Neutrophil (primary cell): ENCODE results near the gene PCBD1.

DNA sequence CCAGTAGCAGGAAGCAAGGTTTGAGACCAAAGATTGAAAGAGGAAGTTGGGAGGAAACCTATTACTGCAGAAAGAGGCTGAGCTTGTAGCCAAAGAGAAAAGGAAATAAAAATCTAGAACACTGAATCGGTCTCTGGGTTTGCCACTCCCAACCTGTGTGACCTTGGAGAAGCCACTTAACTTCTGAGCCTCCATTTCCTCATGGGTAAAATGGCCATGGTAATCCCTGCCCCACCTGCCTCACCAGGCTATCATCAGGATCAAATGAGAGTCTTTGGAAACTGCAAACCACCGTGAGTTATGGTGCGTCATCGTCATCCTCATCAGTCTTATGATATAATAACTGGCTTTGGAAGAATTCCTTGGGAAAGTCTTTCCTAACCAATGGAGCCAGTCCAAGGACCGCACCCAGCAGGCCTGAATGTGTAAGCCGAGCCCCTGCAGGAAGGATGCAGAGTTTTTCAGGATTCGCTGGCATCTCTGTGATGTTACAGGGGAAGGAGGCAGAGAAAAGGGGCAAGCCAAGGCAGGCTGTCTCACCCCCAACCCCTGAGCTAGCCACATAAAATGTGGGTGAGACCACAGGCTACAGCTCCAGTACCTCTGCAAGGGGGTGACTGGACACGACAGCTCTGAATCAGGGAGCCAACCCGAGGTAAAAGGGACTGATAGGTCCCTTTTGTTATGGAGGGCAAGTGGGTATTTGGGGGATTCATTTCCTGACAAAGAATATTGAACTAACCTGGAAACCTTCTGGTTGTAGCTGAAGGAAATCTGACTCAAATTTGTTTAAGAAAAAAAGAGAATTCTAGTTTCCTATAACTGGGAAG lies 30.7 kb downstream of the HK1 start:
- PRO-cap = no peak

- PRO-cap = no peak
These were observed 1.7 kb downstream of the TACR2 start for GRCh38 chr10:69415070-69415433.

DNA sequence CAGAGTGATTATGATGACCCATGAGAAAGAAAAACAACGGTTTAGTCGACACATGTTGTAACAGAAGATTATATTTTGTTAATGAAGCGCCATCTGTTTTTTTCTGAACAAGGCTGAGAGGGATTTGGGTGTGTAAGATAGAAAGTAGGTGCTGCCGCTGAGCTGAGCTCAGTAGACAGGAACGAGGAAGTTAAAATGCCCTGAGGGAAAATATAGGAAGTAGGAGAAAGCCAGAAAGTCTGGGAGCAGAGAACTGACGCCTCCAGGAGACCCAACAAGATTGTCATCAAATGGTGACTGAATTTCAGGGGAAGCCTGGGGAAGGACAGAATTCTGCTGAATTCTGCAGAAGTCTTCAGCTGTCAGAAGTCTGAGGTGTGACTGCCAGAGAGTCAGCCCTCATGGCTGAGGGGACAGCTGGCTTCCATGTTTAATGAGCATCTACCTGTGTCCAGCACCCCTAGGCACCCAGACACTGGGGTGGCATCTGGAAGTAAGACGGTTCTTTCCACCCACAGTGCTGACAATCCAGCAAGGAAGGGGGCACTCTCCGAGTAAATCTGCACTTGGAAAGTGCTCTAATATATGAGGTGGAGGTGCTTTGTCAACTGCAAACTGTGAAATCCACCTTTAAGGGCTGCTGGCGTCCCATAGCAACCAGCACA lies 12.6 kb upstream of the TSPAN15 start:
- PRO-cap = no peak

DNA sequence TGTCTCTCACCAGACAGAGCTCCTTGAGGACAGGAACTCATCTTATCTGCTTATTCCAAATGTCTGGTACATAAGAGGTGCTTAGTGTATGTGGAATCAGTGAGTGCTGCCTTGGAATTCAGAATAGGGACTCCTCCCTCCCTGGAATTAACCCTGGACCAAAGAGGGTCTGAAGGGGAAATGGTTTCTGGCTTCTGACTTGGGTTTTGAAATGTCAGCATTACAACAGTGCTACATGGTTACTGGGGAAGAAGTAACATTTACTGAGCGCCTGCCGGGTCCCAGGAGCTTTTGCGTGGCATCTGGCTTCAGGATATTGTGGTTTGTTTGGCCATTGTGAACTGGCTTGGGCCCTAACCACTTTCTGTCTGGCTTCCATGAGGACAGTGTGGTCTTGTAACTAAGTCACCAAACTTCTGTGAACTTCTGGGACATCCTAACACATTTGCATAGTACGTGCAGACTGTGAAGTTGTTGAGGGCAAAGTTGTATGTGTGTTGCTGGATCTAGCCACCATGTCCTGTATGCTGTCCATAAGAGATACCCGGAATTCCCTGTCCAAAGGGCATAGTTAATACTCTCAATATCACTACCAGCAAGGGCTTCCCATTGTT lies 21.3 kb downstream of the TSPAN15 start:
- PRO-cap = no peak

DNA sequence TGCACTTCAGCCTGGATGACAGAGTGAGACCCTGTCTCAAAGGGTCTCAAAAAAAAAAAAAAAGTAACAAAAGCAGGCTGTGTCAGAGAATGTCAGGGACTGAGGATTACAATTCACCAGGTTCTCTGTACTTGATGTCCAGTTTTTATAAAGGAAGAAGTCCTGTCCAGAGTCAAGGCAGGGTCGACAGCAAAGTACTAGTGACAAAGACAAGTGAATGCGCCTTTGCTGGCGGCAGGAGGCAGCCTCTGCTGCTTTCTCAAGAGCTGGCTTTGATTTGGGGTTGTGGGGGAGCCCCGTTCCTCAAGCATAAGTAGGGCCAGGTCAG lies 25.2 kb downstream of the TSPAN15 start:
- PRO-cap = no peak

DNA sequence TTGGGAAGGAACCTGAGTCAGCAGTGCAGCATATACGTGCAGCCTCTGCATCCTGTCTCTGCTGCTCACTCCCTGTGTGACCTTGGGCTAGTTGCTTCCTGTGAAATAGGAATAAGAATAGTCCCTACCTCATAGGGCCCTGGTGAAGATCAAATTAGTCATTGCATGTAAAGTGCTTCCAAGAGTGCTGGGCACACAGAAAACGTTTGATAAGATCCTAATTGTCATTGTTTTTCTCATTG lies 73.3 kb upstream of the COL13A1 start:
- PRO-cap = no peak

DNA sequence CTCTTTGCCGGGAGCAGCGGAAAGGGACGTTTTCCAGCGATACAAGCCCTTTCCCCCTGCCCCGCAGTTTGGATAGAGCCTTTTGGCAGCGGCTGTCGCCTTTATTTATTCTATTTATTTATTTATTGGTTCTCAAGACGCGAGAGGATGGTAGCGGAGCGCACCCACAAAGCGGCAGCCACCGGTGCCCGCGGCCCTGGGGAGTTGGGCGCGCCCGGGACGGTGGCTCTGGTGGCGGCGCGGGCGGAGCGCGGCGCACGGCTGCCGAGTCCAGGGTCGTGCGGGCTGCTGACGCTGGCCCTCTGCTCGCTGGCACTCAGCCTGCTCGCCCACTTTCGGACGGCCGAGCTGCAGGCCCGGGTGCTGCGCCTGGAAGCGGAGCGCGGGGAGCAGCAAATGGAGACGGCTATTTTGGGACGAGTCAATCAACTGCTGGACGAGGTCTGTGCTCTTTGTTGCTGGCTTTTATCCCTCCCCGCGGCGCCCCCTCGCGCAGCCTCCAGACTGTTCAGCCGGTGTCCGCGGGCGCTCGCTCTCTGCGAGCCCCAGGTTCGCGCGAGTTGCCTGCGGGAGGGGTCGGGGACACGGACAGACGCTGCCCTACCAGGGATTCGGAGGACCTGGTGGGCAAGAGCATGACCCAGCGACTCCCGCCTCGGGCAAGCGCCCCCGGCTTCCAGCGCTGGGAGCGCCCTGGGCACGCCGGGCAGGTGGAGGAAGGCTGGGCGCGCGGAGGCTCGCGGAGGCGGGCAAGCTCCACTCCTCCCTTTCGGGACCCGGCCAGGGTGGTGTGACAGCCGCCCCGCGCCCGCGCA lies 778 bp downstream of the COL13A1 start:
- PRO-cap = no peak

GRCh38 chr10:69901573-69902118 lies 99.9 kb downstream of the COL13A1 start:
- PRO-cap = no peak

DNA sequence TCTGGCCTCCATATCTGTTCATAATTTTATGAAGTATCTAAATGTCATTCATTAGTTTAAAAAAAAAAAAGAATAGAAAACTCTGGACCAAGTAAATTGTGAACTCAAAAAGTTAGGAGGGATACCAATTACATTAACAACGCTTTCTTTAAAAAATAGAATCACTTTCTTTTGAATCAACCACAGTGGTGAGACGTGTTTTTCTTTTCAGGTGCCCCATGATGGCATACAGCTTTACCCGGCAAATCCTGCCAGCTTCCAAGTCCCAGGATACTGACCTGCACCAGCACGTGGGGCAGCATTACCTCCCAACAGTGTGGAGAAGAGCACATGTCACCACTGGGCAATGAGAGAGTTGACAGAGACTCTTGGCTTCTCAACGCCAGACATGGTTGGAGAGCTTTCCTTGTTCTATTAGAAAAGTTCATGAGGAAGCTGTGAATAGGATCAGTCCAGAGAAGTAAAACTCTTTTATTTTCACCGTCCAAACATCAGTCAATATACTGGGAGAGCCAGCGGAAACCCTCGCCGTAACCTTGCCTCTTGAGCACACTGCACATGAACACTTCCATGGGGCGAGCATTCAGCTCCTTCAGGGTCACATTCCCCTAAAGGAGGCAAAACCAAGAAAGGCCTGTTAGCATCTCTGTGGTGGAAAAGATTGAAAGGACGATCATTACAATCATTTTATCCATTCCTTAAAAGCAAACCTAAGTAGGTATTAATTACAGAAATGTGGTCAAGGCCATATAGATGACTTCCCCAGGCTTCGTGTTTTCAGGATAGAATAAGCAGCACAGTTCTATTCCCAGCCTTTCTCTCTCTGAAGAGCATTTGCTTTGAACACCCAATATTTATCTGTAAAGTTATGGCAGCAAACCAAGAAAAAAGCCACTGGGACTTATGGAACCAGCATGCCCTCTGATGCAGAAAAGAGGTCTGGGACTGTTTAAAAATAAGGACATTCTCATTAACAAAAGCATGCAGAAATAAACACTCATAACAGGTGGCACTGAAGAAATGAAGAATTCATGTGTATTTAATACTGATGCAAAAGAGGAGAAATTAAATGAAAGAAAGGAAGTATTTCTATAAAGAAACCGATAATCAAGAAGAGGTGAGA lies 5.8 kb upstream of the TYSND1 start:
- PRO-cap = no peak

- PRO-cap = no peak
These were observed 7.2 kb downstream of the SAR1A start for GRCh38 chr10:70162819-70163878.

DNA sequence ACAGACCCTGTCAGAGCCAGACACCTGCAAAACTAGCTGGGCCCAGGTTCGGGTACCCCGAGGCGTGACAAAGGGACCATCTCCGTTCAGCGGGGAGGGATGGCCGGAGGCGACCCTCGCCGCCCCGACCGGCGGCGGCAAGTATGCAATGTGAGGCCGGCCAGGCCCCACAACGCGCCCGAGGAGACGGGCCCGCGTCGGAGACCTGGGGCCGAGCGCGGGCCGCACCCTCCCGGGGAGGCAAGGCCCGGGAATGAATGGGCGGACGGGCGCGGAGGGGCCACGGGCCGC lies 321 bp downstream of the PPA1 start:
- PRO-cap = no peak

DNA sequence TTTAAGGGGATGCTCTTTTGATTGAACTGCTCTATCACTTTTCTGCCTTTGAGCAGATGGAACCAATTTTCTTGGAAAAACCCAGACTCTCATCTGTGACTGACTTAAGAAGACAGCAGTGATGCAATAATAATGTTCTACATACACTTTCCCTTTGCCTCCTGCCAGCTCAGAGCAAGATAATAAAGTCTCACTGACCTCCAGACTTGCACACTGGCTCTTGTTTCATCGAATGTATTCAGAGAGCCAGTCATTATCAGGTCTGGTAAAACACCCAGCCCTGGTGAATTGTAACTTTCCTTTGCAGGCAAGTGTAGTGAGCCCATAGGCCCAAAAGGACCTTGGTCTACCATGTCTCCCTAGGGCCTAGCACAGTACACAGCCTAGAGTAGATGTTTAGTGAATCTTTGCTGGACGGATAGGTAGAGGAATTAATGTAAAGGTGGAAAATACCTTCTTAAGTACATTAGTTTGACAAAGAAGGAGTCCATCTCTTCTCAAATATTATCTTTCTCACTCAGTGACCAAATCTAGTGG lies 1.9 kb upstream of the PPA1 start:
- PRO-cap = no peak

DNA sequence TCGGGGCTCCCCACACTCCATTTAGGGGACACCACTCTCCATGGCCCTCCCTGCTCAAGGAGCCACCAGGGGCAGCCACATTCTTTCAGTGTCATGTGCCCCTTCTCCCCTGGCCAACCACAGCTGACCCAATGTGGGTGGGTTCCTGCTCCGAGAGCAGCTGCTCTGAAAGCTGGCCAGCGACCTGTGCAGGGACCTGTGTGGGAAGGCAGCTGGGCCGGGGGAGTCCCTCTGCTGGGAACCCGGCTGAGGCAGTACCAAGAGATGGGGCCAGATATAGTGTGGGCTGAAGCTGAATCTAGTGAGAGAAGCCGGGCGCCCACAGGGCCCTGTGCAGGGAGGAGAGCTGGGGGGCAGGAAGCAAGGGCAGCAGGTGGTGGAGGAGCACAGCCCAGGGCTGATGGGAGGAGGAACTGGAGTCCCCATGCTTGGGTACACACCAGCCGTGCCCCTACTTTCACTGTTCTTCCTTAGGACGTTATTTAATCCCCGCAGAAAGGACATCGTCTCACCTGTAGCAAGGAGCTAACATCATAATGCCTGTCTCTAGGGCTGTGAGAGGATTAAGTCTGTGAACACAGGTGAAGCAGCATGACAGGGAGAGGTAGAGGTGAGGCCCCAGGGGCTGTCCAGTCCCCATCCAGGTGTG lies 40.7 kb upstream of the NPFFR1 start:
- PRO-cap = no peak

GRCh38 chr10:70403732-70404090 lies 234 bp upstream of the EIF4EBP2 start:
- PRO-cap = no peak

DNA sequence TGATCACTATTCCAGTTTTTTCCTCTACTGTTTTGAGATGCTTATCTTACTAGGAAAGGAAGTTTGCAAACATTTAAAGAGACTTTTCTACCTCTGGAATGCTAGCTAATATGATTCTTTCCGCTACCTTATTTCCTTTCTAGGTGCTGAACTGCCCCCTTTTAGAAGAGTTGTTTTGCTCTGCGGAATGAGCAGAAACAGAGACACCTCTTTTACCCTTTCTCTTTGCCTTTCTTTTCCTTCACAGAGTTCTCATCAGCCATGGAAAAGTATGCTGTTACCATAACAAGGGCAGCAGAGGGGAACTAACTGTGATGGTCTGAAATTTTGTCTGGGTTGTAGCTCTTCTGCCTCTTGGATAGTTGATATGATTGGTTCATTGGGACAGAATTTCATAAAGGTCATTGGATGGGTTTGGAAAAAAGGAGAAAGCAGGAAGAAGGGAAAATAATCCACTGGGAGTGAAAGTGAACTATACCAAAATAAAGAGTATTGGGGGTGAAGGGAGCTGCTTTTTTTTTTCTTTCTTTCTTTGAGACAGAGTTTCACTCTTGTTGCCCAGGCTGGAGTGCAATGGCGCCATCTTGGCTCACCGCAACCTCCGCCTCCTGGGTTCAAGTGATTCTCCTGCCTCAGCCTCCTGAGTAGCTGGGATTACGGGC lies 5.7 kb downstream of the EIF4EBP2 start:
- PRO-cap = no peak

GRCh38 chr10:70508796-70509439 lies 30.4 kb downstream of the PALD1 start:
- PRO-cap = no peak

DNA sequence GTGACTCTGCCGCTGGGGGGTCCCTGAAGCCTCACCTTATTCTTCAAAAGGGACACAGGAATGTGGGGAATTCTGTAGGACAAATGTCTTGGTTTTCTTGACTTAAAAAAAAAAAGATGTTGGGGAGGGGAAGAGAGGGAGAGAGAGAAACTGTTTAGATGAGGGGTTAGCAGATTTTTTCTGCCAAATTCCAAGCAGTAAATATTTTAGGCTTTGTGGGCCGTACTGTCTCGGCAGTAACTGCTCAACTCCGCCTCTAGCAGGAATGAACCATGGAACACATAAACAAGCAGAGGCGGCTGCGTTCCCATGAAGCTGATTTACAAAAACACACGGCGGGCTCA lies 10.0 kb upstream of the ADAMTS14 start:
- PRO-cap = no peak

DNA sequence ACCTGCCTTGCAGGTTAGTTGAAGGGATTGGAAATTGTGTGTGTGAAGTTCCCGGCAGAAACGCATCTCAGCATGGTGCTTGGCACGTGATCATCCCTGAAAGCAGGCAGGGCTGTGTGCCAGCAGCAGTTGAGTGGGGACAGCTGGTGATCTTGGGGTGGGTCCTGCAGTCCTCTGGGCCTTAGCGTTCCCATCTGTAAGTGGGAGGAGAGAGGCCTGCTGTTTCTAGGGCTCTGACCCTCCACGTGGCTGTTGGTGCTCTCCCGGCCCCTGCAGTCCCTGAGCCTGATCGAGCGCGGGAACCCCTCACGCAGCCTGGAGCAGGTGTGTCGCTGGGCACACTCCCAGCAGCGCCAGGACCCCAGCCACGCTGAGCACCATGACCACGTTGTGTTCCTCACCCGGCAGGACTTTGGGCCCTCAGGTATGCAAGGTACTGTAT lies 55.3 kb downstream of the TBATA start:
- PRO-cap = no peak

DNA sequence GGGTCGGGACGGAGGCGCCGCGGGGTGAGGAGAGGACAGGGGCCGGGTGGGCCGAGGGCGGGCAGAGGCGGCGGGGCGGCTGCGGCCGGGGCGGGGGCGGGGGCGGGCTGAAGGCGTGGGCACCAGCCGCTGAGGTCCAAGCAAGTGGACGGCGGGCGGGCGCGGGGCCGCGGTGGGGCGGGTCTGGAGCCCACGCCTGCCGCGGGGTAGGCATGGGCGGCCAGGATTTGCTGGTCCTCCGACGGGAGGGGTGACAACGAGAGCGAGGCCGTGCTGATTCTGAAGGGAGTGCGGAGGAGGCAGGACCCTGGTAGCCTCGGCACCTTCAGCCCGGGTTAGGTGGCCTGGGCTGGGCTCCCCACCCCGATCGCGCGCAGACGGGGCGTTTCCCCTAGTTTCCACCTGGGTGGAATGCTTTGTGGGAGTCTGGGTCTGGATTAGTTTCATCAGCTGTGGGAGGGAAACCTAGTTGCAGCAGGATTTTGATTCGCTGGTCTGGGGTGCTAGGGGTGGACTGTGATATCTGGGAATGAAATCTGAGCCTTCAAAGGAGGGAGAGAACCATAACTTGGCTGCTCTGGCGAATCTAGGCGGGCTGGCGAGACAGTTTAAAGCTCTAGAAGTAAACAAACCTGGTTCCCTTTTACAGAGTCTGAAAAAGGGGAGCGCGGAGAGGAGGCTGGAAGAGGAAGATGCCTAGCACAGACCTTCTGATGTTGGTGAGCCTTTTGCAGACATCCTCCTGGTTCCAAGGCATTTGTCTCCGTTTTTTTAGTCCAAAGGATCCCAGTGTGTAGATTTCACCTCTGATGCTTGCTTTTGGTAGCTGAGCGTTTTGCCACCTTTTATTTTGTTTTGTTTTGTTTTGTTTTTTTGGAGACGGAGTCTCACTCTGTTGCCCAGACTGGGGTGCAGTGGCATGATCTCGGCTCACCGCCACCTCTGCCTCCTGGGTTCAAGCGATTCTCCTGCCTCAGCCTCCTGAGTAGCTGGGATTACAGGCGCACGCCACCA lies 721 bp downstream of the SGPL1 start:
- PRO-cap = no peak

- PRO-cap = no peak
These were observed at the start of gene PCBD1 for GRCh38 chr10:70887786-70888846. TSS of gene PCBD1 (minus strand) at chr10:70888565.